ENCODE measurements around a stretch of chr12.

DNA sequence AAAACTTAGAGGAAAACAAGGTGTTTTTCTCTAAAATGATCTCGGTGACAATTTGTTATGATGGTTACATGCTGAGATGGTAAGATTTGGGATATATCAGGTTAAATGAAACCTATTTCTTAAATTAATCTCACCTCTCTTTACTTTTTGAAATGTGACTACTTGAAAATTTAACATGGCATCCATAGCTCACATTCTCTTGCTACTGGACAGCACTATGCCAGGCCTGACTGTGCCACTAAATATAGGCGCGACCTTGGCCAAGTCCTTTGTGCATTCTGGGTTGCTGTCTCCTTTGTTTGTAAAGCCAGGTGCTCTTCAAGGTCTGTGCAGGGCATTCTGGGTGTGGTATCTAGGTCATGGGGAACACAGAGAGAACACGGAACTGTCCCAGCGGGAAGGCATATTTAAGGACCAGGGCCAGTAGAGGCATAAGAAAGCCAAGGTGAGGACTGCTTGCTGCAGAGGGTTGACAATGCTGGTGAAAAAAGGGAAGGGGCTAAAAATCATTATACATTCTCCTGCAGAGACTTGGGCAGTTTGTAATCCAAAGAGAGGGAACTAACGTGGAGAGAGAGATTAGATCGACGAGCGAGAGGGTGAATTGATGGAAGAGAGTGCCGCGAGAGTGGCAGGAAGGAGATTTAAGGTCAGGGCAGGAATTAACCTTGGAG, 121.2 kb downstream of the ZNF664 start:
- RRBS = no CpG with 5 or more reads among the region's 11 CpGs

GRCh38 chr12:124180531-124180758, 114.4 kb upstream of the RFLNA start:
- RRBS = no CpG with 5 or more reads among the region's 3 CpGs

GRCh38 chr12:124273504-124274070, 21.3 kb upstream of the RFLNA start:
- RRBS = no CpG with 5 or more reads among the region's 3 CpGs

GRCh38 chr12:124296248-124296727, 1.4 kb downstream of the RFLNA start:
- RRBS = 54% methylated on average over 7 of the region's 20 CpGs

DNA sequence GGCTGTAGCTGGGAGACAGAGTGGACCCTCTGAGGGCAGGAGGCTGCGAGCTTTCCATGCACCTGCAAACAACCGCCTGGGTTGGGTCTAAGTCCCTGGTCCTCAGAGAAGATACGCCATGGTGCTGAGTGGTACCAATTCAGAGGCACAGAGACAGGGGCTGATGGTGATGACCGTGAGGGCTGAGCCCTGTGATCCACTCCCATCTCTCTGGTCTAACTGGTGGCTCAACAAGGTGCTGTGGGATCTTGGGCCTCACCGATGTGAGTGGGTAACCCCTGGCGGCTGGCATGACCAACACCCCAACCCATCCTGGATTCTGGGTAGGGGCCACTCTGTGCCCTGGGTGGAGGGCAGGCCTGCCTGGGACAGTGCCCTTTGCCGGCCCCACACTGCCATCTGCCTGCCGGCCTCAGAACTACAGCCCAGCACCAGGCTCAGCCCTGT, 25.9 kb downstream of the RFLNA start:
- RRBS = no CpG with 5 or more reads among the region's 8 CpGs

GRCh38 chr12:124360474-124361323, 65.8 kb downstream of the RFLNA start:
- RRBS = 84% methylated on average over 7 of the region's 29 CpGs

GRCh38 chr12:124379725-124380956, 85.2 kb downstream of the RFLNA start:
- RRBS = 21% methylated on average over 4 of the region's 42 CpGs

DNA sequence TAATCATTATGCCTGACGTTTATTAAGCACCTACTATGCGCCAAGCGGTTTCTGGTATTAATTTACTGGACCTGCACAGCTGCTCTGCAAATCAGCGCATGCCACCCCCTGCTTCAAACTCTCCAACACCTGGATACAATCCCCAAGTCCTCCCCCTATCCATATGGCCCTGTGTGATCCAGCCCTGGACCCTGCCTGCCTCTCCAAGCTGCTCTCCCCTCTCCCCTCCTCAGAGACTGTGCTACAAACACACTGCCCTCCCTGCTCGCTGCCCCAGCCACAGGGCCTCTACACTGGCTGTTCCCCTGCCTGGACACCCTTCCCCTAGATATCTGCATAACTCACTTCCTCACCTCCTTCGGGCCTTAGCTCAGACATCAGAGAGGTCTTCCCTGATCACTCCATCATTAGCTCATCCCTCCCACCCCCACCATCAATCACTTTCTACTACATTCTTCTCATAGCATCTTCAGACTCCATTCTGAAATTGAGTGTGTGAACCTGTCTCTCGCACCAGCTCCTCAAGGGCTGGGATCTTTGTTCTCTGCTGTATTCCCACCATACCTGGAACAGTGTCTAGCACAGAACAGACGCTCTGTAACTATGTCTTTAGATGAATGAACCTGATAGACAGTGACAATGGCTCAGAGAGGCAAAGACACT, 86.2 kb downstream of the RFLNA start:
- RRBS = no CpG with 5 or more reads among the region's 8 CpGs

GRCh38 chr12:124398742-124399349, 104.0 kb downstream of the RFLNA start:
- RRBS = no CpG with 5 or more reads among the region's 11 CpGs

- RRBS = 83% methylated on average over 6 of the region's 57 CpGs
Measured at GRCh38 chr12:124416535-124417404, 121.9 kb downstream of the RFLNA start.

- RRBS = 100% methylated on average over 3 of the region's 33 CpGs
Measured at GRCh38 chr12:124437786-124438391, 129.5 kb downstream of the NCOR2 start.

DNA sequence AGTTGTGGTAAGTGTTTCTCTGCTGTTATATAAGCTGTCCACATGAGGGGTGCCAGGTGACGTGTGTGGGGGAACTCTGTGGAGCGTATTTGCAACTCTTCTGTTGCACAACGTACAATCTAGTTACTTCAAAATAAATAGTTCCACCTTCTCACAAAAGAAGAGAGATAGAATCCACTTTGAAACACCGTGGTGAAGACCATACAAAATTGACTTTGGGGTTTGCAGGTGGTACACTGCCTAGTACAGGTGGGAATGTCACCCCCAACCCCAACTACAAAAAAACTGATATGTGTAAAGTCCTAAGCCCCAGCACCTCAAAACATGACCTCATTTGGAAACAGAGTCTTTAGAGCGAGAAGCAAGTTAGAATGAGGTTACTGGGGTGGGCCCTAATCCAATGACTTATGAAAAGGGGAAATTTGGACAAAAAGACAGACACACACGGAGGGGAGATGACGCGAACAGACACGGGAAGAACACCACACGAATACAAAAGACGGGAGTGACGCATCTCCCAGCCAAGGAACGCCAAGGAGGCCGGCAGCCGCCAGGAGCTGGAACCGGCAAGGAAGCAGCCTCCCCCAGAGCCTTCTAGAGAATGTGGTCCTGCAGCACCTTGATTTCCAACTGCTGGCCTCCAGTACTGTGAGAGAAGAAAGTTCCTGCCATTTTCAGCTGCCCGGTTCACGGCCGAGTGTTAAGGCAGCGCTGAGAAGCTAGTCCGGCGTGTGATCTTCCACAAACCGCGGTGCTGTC, 124.8 kb downstream of the NCOR2 start:
- RRBS = no CpG with 5 or more reads among the region's 24 CpGs

DNA sequence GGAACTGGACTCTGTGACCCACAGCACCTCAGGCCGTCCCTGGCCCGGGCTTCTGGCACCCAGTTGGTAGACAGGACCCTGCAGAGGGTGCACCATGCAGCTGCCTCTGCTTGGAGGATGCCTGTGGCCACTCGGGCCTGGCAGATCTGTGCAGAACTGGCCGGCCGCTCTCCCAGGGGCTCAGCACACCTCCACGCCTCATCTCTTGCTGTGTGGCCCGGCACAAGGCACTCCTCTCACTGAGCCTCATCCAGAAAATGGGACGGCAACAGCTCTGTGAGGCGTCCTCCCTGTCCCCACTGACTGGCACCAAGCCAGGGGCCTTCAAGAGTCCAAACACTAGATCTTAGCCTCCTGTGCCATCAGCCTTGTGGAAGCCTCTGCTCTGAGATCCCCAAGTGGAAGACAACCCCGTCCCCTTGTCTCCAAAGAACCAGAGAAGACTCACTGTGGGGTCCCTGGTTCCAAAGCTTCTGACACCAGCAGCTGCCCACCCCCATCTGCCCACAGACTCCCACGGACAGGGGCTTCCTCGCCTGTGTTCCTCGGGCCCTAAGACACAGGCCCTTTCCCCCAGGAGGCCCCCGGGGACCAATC, 113.3 kb downstream of the NCOR2 start:
- RRBS = 81% methylated on average over 2 of the region's 14 CpGs

DNA sequence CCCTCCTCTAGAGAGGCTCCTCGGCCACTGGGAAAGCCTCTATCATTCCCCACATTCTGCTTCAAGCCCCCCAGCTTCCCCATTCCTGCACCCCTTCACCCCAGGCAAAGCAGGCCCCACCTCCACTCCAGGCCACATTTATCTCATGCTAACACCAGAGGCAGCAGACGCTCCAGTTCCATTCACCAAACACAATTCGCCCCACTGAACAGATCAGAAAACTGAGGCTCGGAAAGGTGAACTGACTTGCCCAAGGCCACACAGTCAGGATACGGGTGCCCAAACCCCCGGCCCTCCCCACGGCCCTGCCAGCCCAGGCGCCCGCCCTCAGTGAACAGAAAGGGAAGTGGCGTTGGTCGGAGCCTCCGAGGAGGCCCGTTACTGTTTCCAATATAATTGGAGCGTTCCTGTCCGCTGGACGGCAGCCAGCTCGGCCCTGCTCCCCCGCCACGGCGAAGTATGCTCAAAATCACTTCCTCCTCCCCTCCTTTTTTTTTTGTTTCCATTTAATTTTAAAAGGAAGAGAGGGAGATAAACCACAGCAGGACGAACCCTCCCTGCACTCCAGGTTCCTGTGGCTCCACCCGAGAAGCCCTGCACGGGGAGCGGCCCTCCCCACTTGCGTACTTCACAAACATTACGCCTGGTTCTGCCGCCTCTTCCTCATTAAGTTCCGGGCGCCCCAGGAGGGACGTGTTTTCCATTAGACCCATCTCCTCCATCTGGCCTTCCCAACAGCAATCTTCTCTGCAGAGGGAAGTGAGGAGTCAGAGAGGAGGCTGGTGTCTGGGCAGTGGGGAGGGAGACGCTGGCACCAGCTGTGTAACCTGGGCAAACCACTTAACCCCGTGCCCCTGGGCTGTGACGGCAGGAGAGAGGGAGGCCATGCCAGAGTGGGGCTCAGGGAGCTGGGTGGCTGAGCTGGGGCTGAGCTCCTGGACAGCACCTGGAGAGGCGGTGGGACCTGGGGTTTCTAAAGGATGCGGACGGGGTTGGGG, 61.1 kb downstream of the NCOR2 start:
- RRBS = no CpG with 5 or more reads among the region's 36 CpGs

DNA sequence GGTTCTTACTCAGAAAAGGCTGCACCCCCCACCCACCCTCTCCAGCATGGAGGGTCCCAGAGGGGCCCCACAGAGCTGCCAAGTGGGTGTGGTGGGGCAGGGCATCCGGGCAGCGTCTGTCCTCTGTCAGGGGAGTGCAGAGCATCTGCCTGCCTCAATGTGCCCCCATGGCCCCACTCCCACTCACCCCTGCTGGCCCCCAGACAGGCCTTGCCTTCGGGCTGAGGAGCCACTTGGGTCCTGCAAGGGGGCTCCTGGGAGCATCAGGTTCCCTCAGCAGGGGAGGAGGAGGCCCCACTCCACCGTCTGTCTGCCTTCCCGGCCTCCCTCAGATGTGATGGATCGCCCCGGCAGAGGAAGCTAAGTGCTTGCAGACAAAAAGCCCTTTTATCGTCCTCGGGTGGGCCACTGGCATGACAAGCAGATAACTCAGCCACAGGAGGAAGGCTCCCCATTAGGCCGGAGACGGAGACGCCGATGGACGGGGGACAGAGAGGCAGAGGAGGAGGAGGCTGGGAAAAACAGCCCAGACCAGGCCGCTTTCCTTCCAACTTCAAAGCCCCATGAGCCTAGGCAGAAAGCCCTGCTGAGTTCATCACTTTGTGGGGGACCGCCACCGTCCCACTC, 35.1 kb downstream of the NCOR2 start:
- RRBS = no CpG with 5 or more reads among the region's 17 CpGs

GRCh38 chr12:124551354-124552100, 15.9 kb downstream of the NCOR2 start:
- RRBS = 66% methylated on average over 5 of the region's 22 CpGs

DNA sequence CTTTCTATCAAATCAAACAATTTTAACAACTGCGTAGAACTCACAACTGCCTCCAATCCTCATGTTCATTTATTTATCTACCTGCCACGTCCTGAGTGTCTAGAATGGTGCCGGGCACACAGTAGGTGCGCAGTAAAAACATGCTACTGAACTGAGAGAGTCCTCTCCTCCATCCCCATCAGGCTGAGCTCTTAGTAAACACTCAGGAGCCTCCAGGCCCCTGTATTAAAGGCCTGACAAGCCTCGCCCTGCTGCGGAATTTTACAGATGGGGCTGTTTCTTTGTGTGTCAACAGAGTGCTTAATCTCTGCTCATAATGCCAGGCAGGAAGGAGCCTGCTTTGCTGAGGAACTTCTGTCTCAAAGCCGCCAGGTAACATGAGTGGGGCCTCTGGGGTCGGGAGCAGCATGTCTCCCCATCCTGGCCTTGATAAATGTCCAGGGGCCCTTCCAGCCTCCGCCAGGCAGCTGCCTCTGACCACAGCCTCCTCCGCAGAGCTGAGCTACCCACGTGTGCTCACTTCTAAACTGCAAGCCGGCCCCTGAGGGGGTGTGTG, 115.8 kb upstream of the NCOR2 start:
- RRBS = no CpG with 5 or more reads among the region's 12 CpGs

DNA sequence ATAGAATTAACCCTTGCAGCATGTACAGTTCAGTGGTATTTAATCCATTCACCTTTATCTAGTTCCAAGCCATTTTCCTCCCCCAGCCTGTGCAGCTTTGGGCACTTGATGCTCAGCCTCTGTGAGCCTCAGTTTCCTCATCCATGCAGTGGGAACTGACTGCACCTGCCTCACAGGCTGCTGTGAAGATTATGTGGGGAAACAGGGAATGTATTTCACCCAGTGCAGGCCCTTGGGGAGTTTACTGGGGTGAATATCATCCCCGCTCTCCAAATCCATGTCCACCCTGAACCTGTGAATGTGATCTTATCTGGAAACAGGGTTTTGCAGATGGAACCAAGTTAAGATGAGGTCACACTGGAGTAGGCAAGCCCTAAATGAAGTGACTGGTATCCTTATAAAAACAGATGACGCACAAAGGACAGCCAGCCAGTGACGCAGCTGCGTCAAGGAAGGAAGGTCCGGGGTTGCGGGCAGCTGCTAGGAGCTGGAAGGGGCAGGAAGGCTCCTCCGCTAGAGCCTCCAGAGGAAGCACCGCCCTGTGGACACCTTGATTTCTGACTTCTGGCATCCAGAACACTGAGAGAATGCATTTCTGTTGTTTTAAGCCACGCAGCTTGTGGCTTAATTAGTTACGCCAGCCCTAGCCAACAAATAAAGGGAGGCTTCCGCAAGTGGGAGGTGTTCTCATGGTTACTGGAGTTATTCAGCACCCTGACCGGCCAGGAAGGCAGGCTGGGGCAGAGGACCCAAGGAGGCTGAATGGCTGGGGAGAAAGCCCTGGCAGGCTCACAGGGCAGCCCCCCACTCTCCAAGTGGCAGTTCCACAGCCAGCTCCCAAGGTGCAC, 127.4 kb upstream of the NCOR2 start:
- RRBS = no CpG with 5 or more reads among the region's 12 CpGs

- RRBS = no CpG with 5 or more reads among the region's 8 CpGs
Measured at GRCh38 chr12:124698598-124699109, 131.2 kb upstream of the NCOR2 start.

DNA sequence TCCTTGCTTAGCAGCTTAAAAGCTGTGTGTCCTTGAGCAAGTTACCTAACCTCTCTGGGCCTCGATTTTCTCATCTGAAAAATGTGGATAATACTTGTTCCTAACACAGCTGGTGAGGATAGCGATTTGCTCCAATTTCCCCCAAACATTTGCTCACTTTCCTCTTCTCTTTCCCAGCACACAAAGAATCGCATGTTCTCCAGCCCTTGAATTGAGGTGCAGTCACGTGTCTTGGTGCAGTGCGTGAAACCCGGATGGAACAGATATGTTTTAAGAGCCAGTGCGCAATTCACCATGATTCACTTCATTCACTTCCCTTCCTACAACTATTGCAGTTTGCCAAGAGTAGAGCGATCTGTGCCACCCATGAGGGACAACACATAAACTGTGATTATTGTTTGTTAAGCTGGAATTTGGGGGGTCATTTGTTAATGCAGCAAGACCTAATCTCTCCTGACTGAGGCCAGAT, 142.5 kb downstream of the SCARB1 start:
- RRBS = no CpG with 5 or more reads among the region's 8 CpGs